ENCODE measurements around the gene PABPC4L.

DNA sequence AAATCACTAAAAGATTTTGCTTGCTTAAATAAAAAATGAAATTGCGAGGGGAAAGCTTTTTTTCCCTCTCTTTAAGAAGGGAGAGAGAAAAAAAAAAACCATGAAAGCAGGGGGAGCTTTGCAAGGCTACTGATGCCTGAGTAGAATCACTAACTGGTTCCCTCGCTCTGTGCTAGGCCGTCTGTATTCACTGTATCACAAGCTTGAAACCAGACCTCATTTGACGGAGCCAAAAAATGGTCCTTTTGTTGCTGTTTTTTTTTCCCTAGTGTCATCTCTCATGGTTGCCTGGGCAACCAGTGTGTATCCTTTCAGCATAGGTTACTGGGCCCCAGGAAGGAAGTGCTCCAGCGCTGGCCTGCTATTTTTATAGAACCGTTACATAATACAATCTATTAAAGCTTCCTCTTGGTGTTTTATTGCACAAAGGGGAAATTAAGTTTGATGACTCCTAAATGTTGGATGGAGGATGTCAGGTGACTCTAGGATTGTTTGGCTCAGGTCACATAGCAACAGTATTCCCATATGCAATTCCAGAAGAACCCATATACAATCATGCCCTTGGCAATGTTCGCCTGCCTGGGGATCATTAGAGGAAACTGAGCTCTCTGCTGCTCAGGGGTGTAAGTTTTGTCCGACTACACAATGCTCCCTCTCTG is 220.4 kb downstream of the SPRY1 start:
- RRBS: no CpG with 5 or more reads among the region's 8 CpGs

DNA sequence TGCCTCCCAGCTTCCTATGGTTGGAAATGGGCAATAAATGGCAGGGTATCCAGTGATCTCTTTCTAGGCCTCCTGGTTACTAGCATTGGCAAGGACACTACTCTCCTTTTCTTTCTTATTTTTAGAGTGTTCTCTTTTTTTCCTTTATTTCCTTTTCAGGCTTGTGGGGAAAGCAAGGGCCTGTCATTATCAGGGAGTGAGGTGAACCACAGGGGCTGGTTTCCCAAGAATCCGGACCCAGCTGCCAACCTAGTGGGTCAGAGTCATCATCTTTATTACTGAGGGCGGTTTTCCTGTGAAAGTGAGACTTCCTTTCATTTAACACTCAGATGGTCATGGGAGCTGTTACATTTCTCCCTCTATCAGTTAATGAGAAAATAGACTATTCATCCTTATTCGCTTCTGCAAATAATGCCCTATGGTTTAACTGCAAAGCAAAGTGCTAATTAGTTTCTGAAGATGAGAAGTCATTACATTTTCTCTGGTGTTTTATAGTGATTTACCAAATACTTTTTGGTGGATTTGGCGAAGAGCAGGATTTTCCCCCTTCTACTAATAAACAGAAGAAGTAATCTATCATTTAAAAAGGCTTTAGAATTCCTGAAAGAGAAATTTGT is 224.8 kb downstream of the SPRY1 start:
- RRBS: no CpG with 5 or more reads among the region's 4 CpGs

GRCh38 chr4:124433468-124433951 is 279.0 kb downstream of the ANKRD50 start:
- RRBS: no CpG with 5 or more reads among the region's 8 CpGs

- RRBS: no CpG with 5 or more reads among the region's 41 CpGs
Measured at GRCh38 chr4:125316877-125317336, 2.2 kb downstream of the FAT4 start.

GRCh38 chr4:125390056-125390793 is 75.5 kb downstream of the FAT4 start:
- RRBS: no CpG with 5 or more reads among the region's 6 CpGs

DNA sequence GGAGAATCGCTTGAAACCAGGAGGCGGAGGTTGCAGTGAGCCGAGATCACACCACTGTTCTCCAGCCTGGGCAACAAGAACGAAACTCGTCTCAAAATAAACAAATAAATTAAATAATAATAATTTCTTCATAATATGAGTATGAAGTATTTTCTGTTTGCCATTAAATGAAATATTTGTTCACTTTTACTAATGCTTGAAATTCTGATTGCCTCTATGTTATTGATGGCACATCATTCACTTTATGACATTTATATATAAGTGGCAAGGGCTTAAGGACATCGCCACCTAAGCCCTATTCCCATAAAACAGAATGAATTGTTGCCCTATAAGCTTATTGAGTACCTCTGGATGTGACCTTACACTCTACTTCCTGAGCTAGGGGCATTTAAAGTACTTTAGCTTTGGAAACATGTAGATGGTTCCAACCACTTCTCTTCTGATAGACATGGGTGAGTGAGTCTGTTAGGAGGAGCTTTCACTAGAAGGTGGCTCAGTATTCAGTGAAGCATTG is 102.2 kb downstream of the FAT4 start:
- RRBS: no CpG with 5 or more reads among the region's 6 CpGs

DNA sequence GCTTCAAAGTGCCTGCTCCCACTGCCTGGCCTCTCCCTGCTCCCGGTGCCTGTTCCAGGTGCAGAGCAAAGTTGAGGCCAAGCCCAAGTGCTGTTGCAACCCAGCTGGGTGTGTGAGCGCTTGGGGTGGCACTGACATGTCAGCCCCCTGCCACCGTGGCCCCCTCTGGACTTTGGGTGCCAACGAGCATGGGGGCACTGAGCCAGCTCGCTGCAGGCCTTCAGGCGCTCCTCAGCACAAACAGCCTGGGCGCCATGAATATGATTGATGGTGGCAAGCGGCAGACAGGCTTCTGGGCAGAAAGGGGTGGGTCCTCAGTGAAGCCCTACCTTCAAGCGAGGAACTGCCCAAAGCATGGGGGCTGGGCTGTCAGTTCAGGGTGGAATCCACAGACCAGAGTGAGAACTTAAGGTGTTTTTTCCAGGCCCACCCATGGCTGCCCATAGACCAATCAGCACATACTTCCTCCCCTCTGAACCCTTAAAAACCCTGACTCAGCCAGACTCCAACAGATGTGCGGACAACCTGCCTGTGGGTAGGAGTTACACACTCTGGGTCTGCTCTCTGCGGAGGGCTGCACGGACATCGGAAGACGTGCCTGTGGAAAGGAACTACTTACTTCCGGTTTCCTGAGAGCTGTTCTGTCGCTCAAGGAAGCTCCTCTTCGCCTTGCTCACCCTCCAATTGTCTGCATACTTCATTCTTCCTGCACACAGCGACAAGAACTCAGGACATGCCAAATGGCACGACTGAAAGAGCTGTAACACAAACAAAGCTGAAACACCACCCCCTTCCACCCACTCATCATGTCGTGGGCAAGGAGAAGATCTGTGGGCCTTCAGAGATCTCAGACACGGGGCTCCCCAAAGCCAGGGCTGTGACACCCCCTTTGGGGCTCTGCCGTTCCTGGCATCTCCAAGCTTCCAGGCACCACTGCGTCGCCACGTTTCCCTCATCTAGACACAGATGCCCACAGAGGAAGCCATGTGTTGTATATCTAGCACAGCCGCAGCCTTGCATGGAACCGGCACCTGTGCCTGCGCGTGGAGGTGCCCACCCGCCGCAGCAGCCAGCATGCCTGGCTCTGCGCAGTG is 676.9 kb upstream of the INTU start:
- RRBS: no CpG with 5 or more reads among the region's 32 CpGs

DNA sequence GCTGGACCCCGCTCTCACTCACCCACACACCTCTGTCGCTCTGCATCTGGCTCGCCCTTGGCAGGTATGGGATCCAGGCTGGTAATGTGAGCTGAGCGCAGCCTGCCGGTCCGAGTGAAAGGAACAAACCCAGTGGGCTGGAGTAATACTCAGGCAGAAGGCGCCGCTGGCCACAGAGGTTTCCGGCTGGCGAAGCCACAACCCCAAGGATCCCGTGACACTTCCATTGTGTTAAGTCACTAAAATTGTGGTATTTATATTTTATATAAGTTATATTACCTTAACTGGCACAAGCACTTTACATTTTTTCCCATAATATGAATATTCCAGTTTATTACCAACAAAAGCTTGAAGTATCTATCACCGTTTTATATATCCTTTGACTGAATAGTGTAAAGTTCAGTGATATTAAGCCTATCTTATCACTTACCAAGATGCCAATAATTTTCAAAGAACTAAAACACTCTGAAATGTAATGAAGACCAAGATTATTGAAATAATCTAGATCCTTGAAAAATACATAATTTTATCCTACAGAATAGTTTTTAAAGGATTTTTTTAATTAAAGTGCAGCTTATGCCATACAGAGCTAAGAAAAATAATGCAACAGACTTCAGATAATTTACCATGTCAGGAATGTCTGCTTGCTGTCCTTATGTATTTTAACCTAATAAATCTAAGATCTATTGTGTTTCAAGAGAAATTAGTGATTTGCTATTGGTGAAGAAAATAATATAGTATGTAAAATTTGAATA is 675.9 kb upstream of the INTU start:
- RRBS: 100% methylated on average over 2 of the region's 12 CpGs

GRCh38 chr4:127020423-127020828 is 612.3 kb upstream of the INTU start:
- RRBS: no CpG with 5 or more reads among the region's 17 CpGs

DNA sequence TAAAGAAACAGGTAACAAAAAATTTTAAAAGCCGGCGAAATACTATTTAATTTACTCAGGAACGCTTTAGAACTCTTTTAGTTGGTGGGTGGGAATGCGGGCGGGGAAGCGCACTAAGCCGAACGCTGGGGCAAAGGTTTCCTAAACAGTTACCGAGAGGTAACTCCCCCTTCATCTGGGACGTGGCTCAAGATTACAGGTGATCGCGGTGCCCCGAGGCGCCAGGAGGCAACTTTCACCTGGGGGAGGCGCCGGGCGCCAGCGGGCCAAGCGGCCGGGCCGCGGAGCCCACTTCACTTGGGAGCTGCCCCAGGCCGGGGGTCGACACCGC is 588 bp upstream of the LARP1B start:
- RRBS: 5% methylated on average over 4 of the region's 25 CpGs

GRCh38 chr4:128570190-128570962 is 239.1 kb upstream of the JADE1 start:
- RRBS: no CpG with 5 or more reads among the region's 6 CpGs

- RRBS: 92% methylated on average over 2 of the region's 8 CpGs
Measured at GRCh38 chr4:128737146-128737473, 72.4 kb upstream of the JADE1 start.

- RRBS: no CpG with 5 or more reads among the region's 6 CpGs
Measured at GRCh38 chr4:128854269-128854987, 44.9 kb downstream of the JADE1 start.

DNA sequence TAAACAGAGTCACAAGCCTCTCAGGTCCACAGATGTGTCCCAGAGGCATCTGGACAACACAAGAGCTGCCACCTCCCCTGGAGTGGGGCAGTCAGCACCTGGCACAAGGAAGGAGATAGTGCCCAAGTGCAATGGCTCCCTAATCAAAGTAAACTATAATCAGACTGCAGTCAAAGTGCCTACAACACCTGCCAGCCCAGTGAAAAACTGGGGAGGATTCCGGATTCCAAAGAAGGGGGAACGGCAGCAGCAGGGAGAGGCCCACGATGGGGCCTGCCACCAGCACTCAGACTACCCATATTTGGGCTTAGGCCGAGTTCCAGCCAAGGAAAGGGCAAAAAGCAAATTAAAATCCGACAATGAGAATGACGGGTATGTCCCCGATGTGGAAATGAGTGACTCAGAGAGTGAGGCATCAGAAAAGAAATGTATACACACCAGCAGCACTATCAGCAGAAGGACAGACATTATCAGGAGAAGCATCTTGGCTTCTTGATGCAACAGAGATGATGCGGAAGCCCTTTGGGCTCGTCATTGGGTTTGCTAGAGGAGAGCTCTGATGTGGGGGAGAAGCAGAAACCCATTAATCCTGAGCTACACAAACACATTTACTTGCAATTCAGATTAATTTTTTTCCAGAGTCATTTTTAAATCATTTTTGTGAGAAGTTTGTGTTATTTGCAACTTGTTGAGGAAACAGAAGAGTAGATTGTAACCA is 62.4 kb downstream of the JADE1 start:
- RRBS: no CpG with 5 or more reads among the region's 9 CpGs

DNA sequence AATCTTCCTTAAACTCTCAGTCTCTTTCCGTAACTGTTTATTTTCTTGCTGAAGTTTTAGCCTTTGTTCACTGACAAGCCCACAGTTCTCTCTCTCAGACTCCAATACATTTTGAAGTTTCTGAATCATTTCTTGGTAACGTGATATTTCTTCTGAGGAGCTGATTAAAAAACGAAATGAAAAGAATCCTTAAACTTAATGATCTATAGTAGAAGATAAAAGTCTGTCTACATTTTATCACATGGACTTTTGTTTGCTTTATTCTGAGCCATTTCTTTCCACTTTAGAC is 133.5 kb downstream of the JADE1 start:
- RRBS: no CpG with 5 or more reads among the region's 3 CpGs

DNA sequence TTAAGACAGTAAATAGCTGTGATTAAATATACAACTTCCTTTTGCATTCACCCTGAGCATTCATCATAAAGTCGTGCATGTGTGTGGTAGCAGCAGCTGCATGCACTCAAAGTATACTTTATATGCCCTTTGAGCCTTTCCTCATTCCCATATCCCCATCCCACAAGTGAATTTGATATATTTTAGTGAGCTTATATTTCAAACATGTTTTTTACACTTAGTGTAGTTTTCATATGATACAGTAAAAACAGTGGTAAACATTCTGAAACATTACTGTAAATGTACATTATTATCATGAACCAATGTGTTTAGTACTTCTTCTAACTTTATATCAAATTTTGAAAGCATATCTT is 959.0 kb downstream of the C4orf33 start:
- RRBS: no CpG with 5 or more reads among the region's 1 CpG

GRCh38 chr4:134201240-134202357 is at the start of gene PABPC4L:
TSS of gene PABPC4L (minus strand) at chr4:134201789.
- RRBS: 1% methylated on average over 24 of the region's 67 CpGs

GRCh38 chr4:135995908-135996220 is 1536.4 kb downstream of the PCDH18 start:
- RRBS: no CpG with 5 or more reads among the region's 5 CpGs